GM23338 (cell line): ENCODE data around the genes ARHGAP22, LRRC18 and FAM170B.

GRCh38 chr10:48604512-48605685 is at the start of gene ARHGAP22:
Gene ARHGAP22, minus strand, starts transcription at chr10:48605073.
- PRO-cap = bidirectional peak, plus-strand start at chr10:48605210, minus-strand start at chr10:48605128
- RAMPAGE, long total RNA = no peak

GRCh38 chr10:48606712-48607600 is 2.1 kb upstream of the ARHGAP22 start:
- PRO-cap = no peak
- RAMPAGE, long total RNA = no peak

GRCh38 chr10:48623615-48623829 is 18.6 kb upstream of the ARHGAP22 start:
- PRO-cap = no peak
- RAMPAGE, long total RNA = no peak

DNA sequence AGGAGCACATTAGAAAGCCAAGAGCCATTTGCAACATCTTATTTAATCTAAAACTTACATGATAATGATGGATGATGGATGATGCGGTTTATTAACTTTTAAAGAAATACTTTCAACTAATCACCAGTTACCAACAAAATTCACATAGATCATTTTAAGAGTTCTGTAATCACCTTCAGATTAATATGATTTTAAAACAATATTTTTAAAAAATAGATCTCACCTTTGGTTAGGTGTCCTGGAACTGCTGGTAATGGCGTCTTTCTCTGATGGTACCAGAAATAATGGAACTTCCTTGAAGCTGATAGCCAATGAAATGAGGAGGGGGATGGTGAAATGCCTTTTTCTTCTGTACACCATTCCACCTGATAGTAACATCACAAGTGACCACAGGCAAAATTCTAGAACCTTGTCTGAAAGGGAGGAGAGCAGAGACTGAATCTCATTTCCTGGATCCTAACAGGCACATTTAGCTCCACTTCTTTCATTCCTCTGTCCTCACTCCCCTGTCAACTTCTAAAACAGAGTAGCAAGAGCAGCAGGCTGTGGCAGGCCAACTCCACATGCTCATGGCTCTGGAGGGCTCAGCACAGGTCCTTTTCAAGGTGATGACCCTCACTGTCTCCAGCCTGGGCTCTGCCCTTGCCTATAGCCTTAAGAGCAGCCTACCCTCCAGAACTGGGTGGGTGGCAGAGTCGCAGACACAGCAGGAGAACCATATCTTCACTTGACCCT is at the start of gene LRRC18:
TSS of gene LRRC18 (minus strand) at position 318 of the 735 bp plus-strand sequence.
- PRO-cap = no peak
- RAMPAGE, long total RNA = no peak

DNA sequence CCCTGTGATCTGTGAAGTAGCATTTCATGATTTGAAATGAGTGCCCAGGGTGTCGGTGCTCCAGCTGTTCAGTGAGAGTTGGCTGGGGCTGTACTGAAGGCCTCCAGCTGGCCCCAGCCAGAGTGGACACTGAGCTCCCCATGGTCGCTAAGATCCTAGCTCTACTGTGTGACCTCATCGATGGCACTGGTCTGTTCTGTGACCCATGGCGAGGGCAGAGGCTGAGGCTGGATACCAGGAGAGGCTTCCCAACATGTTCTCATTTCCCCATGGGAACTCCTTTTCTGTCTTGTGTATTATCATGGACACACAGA is at the start of gene FAM170B:
TSS of gene FAM170B (minus strand) at position 131 of the 314 bp plus-strand sequence.
- PRO-cap = no peak
- RAMPAGE, long total RNA = no peak

GRCh38 chr10:49296249-49297244 is 2.4 kb upstream of the C10orf71 start:
- PRO-cap = no peak
- RAMPAGE, long total RNA = no peak

GRCh38 chr10:49362757-49363062 is 33.2 kb downstream of the DRGX start:
- PRO-cap = no peak
- RAMPAGE, long total RNA = no peak

DNA sequence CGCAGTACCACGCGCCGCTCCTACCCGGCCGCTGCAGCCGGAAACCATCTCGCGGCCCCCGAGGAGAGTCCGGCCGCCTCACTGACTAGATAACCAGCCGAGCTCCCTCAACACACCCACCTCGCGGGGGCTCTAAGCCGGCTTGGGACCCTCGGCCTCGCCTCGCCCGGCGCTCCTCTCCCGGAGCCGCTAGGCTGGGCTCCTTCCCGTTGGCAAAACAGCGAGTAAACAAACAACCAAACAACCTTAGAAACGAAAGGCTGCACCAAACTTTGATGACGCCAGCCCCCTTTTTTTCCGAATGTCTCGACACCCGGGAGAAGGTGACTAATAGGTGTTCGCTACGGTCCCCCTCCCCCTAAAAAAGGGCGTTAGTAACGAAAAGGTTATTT is 2.5 kb upstream of the DRGX start:
- PRO-cap = unidirectional peak, minus-strand start at position 230 of the sequence
- RAMPAGE, long total RNA = no peak

DNA sequence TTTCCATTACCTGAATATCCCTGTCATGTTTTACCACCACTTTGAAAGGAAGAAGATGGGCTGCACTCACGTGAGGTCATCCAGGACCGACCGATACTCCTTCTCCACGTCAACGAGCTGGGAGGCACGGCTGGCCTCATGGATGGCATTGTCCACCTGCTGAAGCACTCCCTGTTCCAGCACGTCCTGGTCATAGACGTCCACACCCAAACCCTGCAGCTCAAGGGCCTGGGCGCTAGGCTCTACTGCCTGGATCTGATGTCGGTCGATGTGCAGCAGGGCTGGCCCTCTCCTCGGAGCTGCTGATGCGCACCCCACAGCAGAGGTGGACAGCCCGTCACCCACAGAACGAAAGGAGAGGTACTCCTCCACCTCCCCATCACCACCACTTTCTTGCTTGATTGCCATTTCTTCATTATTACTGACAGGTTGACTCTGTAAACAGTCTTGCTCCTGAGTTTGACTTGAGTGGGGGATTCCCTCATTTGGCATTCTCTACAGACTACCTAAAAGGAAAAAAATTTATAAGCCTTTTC is 6.4 kb downstream of the ERCC6 start:
- PRO-cap = no peak
- RAMPAGE, long total RNA = no peak

DNA sequence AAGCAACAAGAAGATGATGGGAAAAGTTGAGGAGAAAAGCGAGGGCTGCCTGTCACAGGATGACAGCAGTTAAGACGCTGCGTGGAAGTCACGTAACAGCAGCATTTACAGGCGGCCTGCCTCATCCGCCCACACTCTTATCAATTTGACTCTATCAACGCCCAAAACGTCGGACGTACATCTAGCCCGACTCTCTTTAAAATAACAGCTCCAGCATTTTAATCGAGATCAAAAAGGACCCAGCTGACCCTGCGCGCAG is 561 bp downstream of the ERCC6 start:
- PRO-cap = no peak
- RAMPAGE, long total RNA = no peak

GRCh38 chr10:50318991-50319947 is 68.0 kb upstream of the ASAH2 start:
- PRO-cap = no peak
- RAMPAGE, long total RNA = no peak

DNA sequence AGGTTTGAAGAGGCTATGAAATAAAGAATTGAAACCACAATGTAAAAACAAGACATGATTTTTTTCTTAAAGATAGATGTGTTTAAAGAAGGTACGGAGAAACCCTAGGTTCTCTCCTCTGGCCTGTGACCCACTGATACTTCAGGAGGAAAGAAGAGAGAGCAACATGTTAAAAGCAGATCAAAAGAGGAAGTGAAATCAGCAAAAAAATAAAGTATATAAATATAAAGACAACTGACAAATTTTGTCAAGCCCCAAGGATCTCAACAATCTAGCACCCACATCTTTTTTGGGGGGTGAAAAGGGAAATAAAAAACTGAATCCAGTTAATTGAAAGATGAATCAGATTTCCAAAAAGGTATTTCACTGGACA is 111.4 kb upstream of the ASAH2 start:
- PRO-cap = no peak
- RAMPAGE, long total RNA = no peak

DNA sequence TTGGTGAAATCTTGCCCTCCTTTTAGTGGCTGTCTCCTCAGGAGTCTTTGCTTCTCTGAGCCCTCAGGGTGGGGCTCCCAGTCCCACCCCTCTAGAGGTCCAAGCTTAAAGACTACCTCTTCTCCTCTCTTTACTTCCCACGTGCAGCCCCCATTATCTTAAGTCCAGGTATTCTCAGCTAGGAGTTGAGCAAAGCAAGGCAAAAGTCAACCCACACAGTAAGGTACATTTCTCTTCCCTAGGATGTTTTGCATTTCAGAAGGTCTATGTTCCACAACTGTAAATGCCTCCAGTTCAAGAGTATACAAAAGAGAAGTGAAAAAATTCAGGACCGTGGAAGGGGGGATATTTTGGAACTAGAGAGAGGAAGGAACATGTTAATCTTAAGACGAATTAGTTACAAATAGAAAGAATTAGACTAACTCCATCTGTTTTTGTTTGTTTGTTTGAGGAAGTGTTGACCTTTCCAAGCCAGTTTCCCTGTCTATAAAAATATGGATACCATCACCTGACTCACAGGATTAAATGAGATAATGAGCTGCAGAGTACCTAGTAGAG is 144.9 kb upstream of the ASAH2 start:
- PRO-cap = no peak
- RAMPAGE, long total RNA = no peak

DNA sequence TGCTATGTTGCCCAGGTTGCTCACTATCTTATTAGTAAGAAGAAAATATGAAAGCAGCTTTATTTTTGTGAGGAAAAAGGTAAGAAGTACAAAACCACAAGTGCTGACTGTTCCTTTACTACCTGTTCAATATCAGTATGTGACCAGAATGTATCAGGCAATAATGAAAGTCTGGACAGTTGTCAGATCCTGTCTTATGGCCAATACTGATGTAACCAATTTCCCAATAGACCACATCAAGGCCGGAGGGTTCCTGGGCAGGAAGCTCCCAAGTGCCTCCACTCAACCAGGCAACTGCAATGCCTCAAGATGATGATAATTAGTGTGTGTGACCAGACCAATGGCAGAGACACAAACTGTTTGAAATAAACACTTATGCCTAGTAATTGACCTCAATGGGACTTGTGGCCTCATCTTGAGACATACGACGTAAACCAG is 149.4 kb upstream of the ASAH2 start:
- PRO-cap = no peak
- RAMPAGE, long total RNA = no peak

GRCh38 chr10:50512929-50513692 is 110.6 kb downstream of the SGMS1 start:
- PRO-cap = no peak
- RAMPAGE, long total RNA = no peak

DNA sequence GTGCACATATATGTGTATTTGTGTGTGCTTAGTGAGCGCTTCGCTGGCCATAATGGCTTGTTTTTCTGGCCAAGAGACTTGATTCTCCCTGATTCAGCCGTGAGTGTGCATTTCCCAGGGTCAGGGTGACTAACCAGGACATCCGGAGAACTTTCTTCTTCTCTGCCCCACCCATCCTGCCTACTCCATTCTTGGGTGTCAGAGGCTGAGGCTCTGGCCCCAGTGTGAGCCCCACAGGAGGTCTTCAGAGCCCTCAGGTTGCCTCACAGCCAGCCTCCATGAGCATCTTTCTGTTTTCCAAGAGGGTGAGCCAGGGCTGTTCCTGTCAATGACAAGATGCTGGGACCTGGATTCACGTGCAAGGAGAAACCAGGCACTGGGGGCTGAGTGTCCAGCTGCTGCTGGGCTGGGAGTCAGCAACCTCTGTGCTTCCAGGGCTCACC is 37.8 kb upstream of the ASAH2B start:
- PRO-cap = no peak
- RAMPAGE, long total RNA = no peak

DNA sequence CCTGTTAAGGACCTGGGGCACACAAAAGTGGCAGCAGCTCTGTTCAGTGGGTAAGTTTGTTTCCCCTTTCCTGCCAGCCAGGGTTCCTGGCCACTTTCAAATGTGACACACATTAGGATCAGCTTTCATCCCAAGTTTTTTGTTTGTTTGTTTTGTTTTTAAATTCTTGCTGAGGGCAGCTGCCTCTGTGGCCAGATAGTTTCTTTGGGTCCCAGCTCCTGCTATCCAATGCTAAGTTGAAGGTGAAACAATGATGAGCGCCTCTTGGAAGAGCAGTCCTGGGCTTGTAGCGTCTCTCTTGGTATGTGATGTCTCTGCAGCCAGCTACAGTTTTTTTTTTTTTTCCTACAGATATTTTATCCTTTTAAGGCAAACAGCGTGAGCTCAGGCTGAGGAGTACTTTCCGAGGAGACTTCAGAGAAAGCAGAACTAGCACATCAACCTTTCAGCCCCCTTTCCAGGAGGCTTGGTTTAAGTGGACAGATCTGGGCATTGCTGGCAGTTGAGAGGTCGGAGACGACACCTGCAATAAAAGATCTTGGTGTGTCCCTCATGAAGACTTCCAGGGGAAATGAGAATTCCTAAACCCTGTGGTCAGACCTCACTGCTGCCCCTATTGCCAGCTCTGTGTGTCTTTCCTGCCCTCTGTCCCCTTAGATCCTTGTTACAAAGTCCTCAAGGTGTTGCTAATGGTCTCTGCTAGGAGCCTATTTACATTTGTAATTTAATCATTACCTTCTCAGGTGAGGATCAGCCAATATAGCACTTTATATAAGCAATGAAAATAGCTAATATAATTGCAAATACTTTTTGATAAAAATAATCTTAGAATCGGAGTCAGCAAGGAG is 9.1 kb downstream of the PRKG1 start:
- PRO-cap = bidirectional peak, plus-strand start at position 399 of the sequence, minus-strand start at position 307 of the sequence; bidirectional peak, plus-strand start at position 601 of the sequence, minus-strand start at position 572 of the sequence; unidirectional peak, minus-strand start at position 629 of the sequence
- RAMPAGE, long total RNA = no peak

GRCh38 chr10:51477463-51478221 is 221.8 kb downstream of the CSTF2T start:
- PRO-cap = no peak
- RAMPAGE, long total RNA = no peak

- PRO-cap = bidirectional peak, plus-strand start at chr10:51698872, minus-strand start at chr10:51698659
- RAMPAGE, long total RNA = no peak
Observed at GRCh38 chr10:51697974-51699019, 1.1 kb downstream of the CSTF2T start.

GRCh38 chr10:51860051-51860702 is 160.8 kb upstream of the CSTF2T start:
- PRO-cap = no peak
- RAMPAGE, long total RNA = no peak